HT-29 (cell line): ENCODE measurements around the gene GFOD1.

DNA sequence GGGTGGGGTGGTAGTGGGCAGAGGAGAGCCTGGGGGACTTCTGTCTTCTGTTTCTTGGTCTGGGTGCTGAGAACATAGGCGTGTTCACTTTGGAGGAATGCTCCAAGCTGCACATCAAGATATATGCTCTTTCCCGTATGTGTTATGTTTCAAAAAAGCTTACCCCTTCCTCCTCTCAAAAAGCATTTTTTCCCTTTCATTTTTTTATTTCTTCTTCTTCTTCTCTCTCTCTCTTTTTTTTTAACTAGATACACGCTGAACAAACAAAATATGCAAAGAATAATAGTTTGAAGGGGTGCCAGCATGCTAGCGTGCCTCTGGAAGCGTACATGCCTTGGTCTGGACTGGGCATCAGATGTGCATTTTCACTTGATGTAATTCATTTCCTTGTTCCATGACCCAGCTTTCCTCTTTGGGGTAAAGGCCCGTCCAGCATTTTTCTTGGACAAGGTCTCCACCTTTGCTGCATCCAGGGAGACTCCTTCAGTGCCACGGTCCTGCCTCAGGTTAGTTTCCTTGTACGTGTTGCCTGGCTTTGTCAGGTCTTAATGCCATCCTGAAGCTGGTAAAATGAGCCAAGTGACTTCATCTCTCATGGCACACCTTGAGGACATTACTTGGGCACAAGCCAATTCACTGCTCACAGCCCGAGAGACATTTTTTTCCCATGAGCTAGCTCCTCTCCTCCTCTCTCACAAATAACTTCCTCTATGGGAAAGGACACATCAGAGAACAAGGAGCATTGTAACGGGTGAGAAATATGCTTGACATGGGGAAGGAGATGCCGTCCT lies 23.8 kb downstream of the EDN1 start:
- RAMPAGE, long total RNA, result start-site peak on the plus strand centred at position 707 of the sequence, 37 bp wide, 12 and 10 reads in 2 replicates

- RAMPAGE, long total RNA, result no peak
These were observed 60.4 kb downstream of the EDN1 start for GRCh38 chr6:12350578-12350891.

DNA sequence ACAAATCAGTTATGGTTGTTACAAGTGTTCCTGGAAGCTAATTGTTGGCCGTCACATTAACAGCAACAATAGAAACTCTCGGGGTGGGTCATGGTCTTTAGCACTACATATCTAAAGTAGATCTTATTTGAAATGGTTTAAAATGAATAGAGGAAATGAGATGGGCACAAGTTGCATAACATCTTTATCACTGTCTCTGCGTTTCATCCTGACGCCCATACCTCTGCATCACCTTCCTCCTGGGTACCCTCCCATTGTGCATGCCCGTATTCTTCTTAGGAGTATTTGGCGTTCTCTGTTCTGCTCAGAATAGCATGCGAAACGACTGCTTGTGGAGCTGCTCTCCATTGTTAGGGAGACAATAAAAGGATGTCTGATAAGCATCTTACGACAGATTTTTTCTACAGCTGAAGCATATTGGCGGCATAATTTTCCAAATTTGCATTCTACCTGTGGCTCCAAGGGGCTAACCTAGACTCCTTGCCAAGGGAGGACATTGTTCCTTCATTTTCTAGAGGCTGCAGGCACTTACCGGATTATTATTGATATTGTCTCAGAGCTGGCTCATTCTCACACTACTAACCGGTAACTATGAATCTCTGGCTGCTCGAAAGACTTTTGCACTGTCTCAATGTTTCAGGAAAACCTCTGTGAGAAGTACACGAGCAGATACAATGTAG lies 118.6 kb downstream of the EDN1 start:
- RAMPAGE, long total RNA, result no peak

GRCh38 chr6:12893502-12894094 lies 177.0 kb downstream of the PHACTR1 start:
- RAMPAGE, long total RNA, result no peak

DNA sequence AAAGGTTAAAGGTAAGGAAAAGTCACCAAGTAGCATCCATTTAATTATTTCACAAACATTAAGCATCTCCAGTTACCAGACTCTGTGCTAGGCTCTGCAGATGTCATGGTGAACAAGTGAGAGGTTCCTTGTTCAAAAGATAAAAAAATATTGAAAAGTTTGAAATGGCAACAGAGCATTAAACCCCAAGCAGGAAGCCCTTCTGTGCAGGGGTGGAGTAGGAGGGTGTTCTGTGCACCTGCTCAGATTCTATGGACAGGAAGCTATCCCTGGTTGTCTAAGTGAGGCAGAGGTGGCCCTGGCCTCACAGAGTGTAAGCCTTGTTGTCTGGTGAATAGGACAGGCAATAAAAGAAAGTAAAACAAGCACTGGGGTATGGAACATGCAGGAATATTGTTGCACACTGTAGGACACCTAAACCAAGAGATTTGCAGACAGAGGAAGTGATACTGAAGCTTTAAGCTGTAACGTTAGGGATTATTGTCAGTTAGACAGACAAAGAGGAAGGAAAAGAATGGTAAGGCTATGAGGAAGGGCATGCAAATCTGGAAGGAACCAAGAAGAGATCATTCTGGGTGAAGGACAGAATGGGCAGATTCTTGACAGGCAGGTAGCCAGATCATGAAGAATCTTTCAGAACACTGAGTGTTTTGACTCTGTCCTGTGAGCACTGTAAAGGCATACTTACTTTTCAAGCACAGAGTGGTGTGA lies 66.8 kb downstream of the TBC1D7 start:
- RAMPAGE, long total RNA, result no peak

DNA sequence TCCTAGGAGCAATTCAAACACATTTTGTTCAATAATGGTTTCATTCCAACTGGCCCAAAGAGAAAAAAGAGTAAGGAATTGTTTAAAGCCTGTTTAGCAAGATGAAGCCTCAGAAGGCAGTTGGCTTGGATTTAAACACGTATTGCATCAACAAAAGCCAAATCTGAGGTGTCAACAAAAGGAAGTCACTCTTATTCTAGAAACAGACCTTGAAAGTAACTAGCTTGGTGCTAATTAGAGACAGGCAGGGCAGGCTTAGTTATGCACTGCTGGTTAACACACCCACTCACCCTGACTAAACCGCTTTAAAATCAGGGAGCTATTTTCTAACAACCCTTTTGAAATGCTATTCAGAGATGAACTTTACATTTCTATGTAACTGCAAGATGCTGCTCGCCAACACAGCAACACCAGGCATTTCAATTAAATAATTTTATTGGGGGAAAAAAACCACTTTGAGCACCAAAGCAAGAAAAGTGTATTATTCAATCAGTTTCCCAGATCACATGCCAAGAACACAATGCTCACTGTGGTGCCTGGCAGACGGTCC lies 23.7 kb downstream of the TBC1D7 start:
- RAMPAGE, long total RNA, result no peak

DNA sequence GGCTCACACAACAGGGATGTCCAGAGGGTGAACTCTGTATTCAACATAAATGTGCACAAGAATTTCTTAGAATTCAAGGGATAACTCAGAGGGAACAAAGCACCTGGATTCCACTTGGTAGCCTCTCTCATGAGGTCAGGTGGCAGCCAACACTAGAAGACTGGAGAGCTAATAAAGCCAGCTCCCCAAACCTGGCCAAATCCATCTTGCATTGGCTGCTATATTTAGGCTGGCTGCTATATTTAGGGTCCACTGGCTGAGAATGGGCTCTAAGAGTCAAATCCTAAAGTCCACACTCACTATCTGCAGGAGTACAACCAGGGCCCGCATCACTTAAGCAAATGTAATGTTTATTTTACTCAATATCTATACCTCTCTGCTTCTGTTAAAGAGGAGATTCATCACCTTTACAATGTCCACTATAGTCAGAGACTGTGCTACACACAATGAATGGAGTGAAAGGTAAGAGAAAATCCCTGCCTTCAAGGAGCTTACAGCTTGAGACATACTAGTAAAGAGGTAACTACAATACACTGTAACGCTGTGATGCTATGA lies 19.9 kb downstream of the TBC1D7 start:
- RAMPAGE, long total RNA, result no peak

- RAMPAGE, long total RNA, result no peak
These were observed 35.9 kb upstream of the TBC1D7 start for GRCh38 chr6:13364149-13364690.

DNA sequence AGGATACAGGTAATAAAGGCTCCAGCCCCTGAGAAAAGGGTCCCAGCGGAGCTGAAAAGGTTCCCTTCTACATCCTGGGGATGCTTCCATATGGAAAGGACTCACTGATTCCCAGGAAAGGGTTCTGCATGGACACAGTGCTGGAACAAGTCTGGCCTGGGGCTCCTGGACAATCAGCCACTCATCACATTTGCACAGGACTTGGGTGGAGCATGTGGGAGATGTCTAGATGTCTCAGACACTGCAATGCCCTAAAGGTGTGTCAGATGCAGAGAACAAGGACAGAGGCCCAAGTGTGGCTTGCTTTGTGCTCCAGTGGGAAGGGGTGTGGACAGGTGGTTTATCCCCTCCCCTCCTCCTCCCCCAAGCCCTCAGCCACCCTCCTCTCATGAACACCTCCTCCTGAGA lies 53.1 kb upstream of the TBC1D7 start:
- RAMPAGE, long total RNA, result no peak

- RAMPAGE, long total RNA, result no peak
These were observed 69.0 kb upstream of the TBC1D7 start for GRCh38 chr6:13397218-13397951.

DNA sequence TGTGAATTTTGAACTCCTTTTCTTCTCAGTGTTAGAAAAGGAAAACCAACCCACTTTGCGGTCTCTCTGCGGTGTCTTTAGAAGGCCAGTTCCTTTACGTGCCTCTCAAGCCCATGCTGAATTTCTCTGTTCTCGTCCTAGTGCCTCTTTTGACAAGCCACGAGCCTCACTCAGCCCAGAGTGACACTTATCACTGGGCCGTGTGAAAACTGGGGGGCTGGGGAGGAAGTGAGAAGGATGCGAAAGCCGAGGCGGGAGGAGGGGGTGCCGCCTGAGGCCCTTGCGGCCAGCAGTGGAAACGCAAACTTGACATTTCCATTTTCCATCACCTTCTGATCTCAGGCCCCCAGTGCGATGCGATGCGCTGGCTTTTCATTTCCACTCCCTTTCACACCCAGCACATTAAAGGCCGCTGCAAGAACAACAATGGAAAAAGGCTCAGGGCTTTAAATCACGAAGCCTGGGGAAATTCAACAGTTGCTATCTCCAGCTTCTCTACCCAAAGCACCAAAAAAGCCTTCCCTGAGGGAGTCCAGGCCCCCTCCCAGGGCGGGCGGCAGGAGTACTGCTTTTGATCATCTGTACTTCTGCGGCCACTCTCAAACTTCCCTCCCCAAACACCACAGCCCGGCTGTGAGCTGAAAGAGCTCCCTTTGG lies 59.1 kb downstream of the GFOD1 start:
- RAMPAGE, long total RNA, result no peak

GRCh38 chr6:13483154-13483805 lies 4.1 kb downstream of the GFOD1 start:
- RAMPAGE, long total RNA, result no peak

GRCh38 chr6:13487197-13488109 lies at the start of gene GFOD1:
Gene GFOD1 (minus strand): TSS chr6:13487600.
- RAMPAGE, long total RNA, result no peak

DNA sequence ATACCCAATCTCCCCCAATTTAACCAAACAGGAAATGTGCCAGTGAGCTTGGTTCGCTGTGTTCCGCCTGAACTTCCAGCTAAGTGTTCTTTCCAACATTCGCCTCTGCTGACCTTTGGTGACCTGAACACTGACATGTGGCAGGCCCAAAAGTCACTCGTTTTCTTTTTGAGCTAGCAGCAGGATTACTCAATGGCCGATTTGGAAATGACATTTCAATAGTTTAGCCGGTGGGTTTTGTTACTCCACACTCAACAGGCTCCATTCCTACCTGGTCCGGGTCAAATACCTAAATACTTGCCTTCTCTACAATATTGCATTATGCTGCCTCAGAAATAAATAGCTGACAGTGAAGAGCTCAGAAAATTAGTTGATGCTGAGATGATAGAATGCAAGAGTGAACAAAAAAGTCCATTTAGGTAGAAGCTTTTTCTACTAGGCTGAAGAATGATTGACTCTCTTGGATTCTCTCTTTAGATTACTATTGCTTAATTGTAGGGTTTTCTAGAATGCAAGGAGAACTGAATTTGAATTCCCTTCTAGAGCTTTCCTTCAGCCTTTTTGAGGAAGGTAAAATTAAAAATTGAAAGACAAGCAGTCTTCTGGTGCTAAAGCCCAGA lies 12.4 kb upstream of the SIRT5 start:
- RAMPAGE, long total RNA, result no peak

DNA sequence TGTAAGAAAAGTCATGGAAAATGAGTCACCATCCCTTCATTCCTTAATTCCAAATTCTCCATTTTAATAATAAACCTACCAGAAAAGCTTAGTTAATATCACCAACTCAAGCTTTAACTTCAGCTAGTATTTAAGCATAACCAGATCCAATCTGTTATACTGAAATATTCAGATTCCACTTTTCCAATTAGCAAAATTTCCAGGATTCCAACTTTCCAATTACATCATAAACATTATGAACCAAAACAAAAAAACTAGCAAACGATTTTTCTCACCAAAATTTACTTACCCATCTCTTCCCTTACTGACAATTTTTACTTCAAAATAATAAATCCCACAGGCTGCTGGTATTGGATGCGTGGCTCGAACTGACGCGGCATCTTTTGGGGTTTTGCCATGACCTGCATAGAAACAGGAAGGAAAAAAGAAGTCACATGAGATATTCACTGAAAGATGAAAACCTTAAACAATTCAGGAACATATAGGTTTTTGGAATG lies 15.1 kb downstream of the RANBP9 start:
- RAMPAGE, long total RNA, result no peak

- RAMPAGE, long total RNA, result no peak
These were observed 7.6 kb downstream of the MCUR1 start for GRCh38 chr6:13806769-13807190.

- RAMPAGE, long total RNA, result no peak
These were observed 42.5 kb upstream of the CD83 start for GRCh38 chr6:14074936-14075587.

DNA sequence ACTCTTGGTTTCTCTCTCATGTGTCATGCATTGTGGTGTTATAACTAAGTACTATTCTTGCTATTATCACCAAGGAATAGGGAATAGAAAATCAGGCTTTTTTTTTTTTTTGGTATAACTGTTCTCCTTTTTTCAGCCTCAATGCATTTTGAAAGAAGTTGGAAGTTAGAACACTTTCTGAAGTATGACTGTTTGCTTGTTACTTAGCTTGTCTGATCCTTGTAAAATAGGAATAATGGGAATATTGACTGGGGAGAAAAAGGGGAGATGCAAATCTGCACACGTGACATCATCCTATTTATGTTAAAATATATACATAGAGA lies 26.1 kb upstream of the CD83 start:
- RAMPAGE, long total RNA, result no peak

- RAMPAGE, long total RNA, result no peak
These were observed 17.7 kb downstream of the CD83 start for GRCh38 chr6:14135145-14135748.

- RAMPAGE, long total RNA, result no peak
These were observed 18.7 kb downstream of the CD83 start for GRCh38 chr6:14136072-14136924.